Mesenchymal stem cell of Wharton's jelly (primary cell): ENCODE measurements around a stretch of chr6.

- CAGE, long polyA plus RNA = no peak
Measured at GRCh38 chr6:35579777-35580453, 67.2 kb upstream of the TULP1 start.

- CAGE, long polyA plus RNA = no peak
Measured at GRCh38 chr6:35610742-35611831, 77.6 kb downstream of the FKBP5 start.

- CAGE, long polyA plus RNA = no peak
Measured at GRCh38 chr6:35654445-35655151, 34.1 kb downstream of the FKBP5 start.

- CAGE, long polyA plus RNA = no peak
Measured at GRCh38 chr6:35686390-35687018, 2.2 kb downstream of the FKBP5 start.

GRCh38 chr6:35725420-35726054 lies 11.3 kb upstream of the ARMC12 start:
- CAGE, long polyA plus RNA = no peak

DNA sequence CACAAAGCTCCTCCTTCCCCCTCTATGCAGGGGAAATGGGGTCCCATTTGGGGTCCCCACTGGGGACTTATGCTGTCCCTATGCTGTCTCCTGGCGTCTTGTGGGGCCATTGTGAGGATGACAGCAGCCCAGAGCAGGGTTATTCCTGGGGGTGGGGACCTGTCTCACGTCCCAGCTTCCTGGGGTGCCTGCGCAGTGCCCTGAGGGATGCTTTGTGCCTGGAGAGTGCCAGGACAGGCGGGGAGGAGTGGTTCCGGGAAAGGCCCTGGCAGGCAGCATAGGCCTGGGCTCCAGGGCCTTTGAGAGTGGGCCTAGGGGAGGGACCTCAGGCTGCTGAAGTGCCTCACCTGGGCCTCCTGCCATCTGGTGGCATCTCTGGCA lies 8.0 kb upstream of the ARMC12 start:
- CAGE, long polyA plus RNA = no peak

DNA sequence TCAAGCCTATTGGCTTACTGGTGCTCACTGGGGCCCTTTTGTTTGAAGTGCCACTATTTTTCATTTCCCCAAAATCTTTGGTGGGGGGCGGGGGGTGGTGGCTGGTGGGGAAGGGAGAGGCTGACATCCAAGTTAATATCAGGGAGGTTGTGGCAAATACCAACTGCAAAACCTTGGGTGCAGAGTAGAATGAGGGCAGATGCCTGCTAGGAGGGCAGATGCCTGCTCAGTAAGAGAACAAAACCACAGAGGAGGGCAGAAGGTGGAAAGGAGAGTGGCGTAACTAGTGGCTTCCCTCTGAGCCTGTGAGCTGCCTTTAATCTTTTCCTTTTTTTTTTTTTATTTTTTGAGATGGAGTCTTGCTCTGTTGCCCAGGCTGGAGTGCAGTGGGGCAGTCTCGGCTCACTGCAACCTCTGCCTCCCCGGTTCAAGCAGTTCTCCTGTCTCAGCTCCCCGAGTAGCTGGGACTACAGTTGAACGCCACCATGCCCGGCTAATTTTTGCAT lies 6.7 kb upstream of the ARMC12 start:
- CAGE, long polyA plus RNA = no peak

DNA sequence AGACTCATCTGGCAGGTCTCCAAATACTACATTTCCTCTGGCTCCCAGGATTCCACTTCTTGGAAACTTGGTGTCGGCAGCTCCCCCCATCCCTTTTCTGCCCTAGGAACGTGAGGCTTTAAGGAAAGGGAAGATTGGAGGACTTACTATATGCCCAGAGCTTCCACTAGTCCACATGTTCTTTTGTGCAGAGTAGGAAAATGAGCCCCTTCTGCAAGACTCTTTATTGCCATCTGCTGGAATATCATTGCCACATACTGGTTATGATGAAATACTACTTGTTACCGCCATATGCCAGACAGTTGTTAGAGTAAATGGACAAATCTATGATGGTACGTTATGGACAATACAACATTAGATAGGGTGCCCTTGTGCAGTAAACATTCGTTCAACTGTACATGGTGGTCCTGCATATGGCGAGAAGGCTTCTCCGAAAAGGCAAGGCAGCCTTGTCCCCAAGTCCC lies 687 bp downstream of the ARMC12 start:
- CAGE, long polyA plus RNA = no peak

DNA sequence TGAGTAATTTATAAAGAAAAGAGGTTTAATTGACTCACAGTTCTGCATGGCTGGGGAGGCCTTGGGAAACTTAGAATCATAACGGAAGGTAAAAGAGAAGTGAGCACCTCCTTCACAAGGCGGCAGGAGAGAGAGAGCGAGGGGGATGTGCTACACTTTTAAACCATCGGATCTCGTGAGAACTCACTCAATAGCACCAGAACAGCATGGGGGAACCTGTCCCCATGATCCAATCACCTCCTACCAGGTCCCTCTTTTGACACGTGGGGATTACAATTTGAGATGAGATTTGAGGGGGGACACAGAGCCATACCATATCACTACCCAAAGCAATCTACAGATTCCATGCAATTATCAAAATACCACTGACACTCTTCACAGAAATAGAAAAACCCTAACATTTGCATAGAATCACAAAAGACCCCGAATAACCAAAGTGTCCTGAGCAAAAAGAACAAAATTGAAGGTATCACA lies 16.1 kb upstream of the CLPSL2 start:
- CAGE, long polyA plus RNA = no peak

- CAGE, long polyA plus RNA = no peak
Measured at GRCh38 chr6:35787197-35787986, 6.6 kb downstream of the CLPSL1 start.

GRCh38 chr6:36131192-36131431 lies 799 bp downstream of the MAPK13 start:
- CAGE, long polyA plus RNA = no peak

DNA sequence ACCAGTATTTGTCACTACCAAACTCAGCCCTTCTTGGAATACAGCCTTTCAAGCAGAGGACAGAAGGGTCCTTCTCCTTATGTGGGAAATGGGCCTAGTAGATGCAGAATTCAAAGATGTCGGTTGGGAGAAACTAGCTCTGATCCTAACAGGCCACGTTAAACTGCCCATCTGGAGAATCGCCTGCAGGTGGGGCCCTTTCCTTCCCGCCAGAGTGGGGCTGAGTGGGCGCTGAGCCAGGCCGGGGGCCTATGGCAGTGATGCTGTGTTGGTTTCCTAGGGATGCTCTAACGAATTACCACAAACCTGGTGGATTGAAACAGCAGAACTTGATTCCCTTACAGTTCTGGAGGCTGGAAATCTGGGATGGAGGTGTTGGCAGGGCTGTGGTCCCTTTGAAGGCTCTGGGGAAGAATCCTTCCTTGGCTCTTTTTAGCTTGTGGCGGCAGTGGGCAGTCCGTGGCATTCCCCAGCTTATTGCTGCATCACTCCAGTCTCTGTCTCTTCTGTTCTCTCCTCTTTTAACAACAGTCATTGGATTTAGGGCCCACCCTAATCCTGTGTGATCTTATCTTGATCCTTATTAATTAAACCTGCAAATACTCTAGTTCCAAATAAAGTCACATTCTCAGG lies 9.2 kb downstream of the MAPK13 start:
- CAGE, long polyA plus RNA = no peak

DNA sequence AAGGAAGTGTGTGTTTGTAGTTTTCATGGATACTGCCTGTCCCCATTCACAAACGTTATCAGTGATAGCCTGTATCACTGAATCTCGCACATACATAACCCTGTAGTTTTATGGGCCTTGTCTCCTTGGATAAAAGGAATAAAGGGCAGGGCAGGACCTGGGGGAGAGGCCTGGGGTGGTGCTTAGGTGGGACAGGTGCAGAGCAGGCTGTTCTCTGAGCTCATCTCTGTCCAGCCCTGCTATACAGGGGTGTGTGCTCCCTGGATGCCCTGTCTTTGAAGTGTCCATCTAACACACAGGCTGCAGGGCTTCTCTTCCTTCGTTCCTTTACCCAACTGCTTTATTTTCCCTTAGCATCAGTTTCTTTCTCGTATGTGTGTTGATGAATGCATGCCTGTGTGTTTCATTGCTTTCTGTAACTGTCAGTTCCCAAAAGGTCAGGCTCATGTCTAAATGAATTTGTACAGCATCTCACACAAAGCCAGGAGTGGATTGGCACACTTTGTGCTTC lies 26.4 kb downstream of the BRPF3 start:
- CAGE, long polyA plus RNA = no peak

DNA sequence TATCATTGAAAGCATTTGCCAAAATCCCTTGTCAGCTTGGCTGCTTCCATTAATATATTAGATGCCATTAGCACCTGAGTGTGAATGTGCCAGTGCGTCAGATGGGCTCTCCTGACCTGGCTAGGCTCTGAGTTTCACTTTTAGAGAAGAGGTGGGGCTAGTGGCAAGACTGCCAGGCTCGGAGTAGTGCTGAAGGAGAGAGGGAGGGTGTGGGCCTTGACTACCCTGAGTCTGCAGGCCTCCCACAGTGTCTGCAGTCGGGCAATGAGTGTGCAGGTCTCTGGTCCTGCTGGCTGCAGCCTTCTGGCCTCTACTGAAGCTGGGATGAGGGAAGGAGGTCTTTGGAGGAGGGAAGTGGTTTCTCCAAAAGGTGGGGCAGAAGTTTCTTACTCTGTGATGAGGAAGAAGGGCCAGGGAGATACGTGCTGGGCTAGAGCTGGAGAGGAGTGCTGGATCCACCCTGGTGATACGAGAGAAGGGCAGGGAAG lies 34.5 kb upstream of the PNPLA1 start:
- CAGE, long polyA plus RNA = no peak

GRCh38 chr6:36469078-36469622 lies 26.4 kb downstream of the KCTD20 start:
- CAGE, long polyA plus RNA = no peak

DNA sequence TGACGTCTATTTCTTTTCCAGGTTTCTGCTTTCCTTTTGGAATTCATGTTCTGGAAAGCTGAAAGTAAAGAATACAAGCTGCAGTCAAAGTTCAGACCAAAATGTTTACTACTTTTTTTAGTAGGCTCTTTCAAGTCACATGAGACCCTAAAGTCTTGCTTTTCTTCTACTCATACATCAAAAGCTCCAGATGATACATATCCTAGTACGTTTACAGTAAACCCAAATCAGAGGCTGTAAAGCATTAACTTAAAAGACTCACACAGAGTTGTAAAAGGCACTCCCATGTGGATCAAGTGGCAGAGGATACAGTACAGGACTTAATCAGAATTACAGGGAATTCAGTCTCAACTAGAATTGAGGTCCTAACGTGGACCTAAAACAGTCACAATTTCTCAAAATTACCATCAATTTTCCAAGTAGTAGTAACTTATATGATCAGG lies 40.7 kb downstream of the STK38 start:
- CAGE, long polyA plus RNA = no peak

DNA sequence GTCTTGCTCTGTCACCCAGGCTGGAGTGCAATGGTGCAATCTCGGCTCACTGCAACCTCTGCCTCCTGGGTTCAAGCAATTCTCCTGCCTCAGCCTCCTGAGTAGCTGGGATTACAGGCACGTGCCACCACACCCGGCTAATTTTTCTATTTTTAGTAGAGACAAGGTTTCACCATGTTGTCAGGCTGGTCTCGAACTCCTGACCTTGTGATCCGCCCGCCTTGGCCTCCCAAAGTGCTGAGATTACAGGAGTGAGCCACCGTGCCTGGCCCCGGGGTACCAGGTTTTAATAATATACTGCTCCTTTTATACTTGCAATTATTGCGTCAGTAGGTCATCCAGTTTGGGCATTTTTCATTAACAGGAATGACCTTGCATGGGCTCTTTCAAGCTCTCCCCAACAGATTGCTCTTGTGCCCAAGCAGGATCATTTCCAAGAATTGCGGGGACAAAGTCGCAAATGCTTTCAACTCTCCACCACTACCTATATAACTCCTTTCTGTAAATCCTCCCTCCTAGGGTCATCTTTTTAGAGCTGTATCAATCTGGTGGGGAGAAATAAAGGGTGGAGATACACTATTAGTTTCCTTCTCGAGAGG lies 23.9 kb downstream of the STK38 start:
- CAGE, long polyA plus RNA = no peak

DNA sequence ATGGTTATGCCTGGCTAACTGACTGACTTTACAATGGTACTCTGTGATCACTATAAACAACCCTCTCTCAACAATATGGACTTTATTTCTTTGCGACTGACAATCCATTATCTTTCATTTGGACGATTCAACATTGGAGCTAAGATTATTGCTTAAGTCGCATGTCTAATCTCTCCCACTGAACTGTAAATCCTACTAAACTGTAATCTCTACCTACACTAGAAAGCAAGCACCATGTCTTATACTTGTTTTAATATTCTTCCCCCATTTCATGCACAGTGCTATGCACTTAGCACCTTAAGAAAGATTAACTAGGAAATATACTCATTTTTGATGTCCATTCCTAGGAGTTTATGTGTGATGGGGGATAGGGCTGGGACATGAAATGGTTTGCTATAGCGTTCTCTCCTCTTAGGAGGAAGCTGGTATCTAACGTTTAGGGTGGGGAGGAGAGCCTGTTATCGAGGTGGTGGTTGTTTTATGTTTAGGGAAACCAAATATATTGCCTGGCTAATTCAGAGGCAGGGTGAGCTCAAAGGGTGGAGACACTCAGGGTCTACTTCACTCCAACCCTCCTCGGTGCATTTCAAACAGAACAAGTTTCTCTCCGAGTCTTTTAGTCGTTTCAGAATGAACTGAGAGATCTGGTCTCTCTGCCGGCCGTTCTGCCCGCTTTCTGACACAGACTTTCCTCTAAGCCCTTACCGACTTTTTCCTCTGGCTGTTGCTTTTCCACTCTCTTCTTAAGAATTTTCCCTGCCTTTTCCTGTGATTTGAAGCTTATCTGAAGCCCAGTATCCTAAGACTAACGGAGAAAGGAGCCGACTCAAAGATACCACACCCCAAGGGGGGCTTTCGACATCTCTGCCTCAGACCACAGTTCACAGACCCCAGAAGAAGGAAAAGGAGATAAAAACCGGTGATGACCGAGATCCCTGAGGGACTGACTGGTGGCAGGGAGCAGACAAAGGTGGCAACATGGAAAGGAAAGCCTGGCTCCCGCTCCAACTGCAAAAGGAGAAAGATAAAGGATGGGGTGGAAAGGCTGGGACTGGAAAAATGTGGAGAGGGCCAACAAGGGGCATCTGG lies 1.0 kb downstream of the STK38 start:
- CAGE, long polyA plus RNA = no peak

DNA sequence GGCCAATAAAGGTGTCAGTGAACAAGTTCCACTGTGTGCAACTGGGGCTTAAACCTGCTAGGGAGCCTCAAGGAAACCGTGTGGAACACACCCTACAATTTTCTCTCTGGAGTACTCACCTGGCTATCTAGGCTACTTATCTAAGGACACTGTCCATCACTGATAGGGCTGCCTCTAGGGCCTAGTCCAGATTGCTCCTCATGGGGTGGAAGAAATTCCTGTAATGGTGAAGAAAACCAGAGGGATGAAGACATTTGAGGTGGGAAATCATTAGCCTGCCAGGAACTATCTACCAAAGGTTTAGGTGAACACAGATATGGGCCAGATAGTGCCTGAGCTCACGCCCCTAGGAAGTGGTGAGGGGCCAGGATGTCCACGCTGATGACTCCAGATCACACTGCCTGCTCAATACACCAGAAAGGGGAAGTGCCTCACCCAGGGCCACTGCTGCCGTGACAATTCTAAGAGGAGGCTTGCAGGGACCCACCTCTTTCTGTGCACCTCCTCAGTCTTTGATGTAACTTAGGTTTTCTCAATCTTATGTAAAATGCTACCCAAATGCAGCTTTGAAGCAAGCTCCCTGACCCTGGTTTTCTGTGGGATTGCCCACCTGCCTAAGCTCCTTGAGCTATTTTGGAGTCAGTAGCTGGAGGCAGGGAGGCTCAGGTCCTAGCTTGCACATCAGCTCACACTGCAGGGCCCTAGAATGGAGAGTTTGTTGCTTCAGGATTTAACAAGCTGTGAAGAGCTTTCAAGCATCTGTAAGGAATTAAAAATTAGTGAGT lies 5.4 kb upstream of the RAB44 start:
- CAGE, long polyA plus RNA = no peak

DNA sequence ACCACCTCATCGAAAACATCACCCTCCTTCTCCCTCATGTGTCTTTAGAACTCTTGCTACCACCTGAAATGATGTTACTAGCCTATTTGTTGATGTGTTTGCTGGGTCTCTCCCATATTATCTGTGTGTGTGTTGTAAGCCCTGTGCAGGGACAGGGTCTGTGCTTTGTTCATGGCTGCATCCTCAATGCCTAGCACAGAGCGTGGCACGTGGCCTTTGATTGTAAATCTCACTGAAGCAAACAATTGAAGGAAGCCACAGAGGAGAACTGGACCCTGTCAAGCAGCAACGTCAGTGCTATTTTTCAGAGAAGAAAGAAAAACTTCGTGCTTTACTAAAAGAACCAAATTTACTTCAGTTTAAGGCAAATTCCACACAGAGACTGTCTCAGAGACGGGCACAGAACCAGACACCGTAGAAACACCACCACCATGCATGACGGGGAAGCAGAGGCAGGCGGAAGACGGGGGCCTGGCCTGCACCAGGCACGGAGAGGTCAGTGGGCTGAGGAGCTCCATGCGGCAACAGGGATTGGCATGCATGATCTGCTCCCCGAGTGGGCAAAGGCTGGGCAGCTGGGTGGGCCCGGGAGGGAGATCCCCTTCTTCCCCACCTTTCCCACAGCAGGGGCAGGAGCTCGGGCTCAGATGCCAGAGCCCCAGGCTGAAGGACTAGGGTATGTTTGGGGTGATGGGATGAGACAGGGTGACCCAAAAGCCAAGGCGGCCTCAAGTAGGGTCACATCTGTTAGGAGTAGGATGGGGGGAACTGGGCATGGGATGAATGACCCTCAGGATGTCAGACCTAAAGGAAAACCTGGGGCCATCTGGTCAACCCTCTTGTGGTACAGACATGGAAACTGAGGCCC lies 43.1 kb downstream of the RAB44 start:
- CAGE, long polyA plus RNA = no peak